Measurements from ENCODE around the genes VPS33B and FAM174B.

DNA sequence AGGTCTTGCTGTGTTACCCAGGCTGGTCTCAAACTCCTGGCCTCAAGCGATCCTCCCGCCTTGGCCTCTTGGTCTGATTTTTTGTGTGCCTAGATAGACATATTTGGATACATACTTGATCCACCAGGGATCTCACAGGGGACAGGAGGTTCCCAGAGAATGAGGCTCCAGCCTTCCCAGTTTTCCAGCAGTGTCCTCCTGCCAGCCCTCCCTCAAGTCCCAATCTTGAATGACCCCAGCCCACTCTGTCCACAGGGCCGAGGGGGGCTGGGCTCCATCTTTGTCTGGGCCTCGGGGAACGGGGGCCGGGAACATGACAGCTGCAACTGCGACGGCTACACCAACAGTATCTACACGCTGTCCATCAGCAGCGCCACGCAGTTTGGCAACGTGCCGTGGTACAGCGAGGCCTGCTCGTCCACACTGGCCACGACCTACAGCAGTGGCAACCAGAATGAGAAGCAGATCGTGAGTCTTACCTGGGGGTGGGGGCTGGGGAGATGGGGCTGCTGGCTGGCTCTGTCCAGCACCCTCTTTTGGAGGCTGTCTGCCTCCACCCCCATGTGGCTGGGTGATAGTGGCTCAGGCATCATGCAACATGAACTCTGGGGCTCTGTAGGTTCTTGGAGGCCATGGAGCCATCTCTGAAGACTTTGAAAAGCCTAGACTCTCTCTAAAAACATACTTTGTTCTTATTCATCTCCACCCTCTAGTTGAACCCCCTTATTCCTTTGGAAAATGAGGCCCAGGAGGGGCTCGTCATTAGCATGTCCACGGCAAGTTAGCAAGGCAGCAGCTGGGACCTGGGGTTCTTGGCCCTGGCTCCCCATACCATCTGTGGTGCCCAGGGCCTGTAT, 5.6 kb upstream of the FES start:
- PRO-cap: no peak

DNA sequence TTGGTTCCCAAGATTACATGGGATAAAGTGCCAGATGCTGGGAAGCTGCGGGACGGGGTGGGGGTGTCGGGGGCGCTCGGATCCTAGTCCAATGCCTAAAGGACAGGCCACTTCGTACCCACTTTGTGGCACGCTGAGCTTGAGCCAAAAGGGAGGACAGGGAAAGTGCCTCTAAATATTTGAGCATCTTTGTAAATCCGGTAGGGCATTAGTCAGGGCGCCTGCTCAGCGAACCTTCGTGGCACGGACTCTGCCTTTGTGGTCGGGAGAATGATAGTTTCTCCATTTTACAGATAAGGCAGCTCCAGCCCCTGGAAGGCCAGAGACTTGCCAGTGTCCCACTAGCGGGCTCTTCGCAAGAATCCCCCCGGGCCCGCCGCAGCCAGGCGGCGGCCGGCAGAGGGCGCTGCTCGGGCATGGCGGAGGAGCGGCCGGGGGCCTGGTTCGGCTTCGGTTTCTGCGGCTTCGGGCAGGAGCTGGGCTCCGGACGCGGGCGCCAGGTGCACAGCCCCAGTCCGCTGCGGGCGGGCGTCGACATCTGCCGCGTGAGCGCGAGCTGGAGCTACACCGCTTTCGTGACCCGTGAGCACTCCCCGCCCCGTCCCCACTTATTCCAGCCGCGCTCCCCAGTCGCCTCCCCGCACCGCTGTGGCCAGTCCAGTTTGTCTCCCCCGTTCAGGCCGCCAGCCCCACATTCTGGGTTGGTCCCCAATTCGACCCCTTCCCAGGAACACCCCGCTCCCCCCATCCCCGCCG, 1.8 kb downstream of the RCCD1 start:
- PRO-cap: no peak

- PRO-cap: no peak
Observed at GRCh38 chr15:90957840-90958189, 3.1 kb downstream of the RCCD1 start.

DNA sequence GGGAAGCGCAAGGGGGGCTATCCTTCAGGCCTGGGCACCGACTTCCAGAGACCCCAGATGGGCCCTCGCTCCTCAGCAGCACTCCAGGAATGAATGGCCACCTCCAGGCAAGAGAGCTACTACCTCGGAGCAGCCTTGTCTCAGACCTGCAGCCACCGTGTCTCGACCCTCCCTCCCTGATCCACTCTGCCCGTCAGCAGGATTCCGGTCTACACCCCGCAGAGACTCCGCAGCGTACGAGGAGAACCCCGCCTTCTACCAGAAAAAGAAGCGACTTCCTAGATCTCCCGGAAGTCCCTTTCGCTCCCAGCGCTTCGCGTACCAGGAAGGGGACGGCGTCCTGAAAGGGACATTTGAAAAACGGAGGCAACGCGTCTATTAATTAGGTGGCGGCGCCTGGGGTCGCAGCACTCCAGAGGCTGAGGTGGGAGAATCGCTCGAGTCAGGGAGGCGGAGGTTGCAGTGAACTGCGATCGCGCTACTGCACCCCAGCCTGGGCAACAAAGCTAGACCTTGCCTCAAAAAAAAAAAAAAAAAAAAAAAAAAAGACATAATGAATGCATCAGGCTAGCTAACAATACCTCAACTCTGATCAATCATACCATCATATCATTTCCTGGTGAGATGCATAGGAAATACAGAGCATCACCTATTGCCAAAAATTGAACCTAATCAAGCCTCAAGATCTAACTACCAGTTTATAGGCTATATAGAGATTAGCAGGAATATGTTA, at the start of gene VPS33B:
Gene VPS33B (minus strand): TSS at position 278 of the 733 bp plus-strand sequence.
- PRO-cap: bidirectional peak, plus-strand start at position 378 of the sequence, minus-strand start at position 257 of the sequence

DNA sequence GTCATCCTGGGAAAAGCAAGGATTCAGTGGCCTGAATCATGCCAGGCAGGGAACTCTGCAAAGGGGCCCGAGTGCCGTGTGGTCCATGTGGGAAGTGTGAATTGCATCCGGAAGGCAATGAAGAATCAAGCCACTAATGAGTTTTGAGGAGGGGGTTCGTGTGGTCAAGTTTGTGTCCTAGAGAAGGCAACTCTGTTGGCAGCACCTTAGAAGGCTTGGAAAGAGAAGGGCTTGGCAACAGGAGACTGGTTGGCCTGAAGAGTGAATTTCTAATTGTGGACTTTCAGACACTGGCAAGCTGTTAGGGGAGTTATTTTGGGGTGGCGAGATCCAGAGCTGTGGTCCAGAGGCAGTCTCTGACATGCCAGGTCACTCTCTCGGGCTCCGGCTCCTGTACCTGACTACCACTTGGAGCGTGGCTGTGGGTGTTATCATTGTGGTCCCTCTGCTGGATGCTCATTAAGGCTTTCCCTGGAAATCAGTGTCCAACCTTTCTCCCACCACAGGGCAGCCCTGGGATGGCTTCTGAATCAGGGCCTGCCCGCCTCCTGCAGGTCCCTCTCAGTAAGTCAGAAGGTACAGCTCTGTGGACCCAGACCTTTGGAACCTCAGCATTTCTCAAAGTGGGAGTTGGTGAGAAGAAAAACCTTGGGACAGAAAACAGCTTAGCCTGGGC, 209.0 kb downstream of the SLCO3A1 start:
- PRO-cap: no peak

DNA sequence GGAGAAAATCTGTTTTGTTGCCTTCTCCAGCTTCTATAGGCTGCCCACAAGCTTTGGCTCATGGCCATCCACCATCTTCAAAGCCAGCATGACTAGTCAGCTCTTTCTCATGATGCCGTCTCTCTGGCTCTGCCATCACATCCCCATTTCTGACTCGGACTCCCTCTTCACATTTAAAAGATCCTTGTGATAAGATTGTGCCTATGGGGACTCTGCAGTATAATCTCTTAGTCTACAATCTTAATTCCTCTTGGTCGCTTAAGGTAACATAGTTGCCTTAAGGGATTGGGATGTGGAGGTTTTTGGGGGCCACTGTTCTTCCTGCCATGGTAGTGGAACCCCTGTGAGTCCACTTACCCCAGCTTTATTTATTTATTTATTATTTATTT, 235.1 kb downstream of the SLCO3A1 start:
- PRO-cap: no peak

DNA sequence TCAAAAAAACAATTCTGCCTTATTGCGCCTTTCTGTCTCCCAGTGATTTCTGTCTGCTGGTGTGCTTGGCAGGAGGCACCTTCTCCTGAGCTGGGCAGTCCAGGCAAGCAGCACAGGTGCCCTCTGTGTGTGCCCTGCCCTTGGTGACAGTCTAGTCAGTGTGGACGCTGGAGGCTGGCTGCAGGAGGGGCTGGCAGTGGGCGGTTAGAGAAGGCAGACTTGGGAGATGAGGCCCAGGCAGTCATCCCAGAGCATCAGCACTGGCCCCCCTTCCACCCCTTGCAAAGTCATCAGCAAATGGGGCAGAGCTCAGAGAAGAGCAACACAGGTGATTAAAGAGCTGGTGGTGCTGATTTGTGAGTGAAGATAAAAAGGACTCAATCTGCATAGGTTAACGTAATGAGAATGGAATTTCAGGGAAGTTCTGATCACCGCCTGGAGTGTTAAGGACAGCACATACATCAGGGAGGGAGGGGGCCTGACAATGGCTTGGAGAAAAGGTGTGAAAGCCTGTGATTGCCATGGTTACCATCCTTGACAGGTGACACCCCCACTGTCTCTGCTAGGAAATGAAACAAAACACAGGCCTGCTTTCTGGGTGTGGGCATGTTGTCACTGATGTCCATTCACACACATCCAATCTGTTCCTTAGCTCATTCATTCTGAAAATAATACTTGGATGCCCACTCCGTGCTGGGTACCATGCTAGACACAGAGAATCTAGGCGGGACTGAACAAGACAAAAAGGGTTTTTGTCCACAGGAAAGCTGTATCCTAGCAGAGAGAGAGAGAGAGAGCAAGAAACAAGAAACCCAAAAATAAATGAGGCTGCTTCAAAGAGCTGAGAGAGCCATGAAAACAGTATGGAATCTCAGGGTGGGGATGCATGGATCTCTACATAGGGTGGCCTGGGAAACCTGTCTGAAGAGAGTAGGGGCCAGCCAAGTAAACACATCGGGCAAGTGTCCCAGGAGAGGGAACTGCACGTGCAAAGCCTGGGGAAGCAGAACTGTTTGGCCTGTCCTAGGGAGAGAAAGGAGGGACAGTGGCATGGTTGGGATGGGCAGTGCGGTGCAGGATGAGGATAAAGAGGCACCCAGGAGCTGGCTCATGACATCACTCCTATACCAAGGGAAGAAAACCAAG, 269.4 kb upstream of the ST8SIA2 start:
- PRO-cap: no peak

GRCh38 chr15:92595225-92595594, 60.4 kb downstream of the FAM174B start:
- PRO-cap: no peak

GRCh38 chr15:92614318-92614789, 41.2 kb downstream of the FAM174B start:
- PRO-cap: no peak

DNA sequence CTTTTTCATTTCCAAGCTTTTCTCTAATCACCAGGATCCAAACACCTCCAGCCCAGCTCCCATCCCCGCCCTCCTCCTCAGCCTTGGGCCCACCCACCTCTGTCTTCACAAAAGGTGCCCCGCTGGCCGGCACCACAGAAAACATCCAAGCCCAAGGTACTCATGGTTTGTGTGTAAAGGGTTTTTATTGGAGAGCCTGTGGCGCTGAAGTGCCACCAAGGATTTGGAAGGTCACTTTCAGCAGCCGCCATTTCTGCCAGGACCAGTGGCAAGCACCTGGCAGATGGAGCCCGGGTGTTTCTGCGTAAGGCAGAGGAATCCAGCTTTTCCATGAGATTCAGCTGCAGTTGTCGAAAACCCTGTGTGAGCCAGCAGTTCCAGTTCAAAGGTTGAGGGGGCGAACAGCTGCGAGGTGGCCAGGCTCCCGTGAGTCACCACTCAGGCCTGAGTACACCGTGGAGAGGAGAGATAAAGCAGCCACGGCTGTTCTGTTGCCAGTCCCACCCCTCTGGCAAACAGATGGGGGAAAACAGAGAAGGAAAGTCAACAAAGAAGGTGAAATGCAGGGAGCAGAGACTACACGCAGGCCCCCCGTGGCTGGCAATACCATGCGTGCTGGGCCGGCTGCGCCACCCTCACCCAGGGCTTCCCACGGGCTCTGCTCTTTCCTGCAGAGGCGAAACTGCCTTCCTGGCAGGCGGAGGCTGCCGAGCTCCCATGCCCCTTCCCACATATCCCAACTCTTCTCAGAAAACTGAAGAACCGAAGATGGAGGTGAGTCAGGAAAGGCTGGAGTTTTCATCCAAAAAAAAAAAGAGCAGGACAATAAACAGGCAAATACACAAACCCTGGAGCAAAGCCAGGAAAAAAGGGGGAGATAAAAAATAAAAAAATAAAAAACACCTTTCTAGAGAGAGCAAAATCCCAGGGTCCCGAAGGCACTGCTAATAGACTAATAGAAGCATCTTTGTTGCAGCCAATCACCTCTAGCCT, 38.0 kb downstream of the FAM174B start:
- PRO-cap: no peak

DNA sequence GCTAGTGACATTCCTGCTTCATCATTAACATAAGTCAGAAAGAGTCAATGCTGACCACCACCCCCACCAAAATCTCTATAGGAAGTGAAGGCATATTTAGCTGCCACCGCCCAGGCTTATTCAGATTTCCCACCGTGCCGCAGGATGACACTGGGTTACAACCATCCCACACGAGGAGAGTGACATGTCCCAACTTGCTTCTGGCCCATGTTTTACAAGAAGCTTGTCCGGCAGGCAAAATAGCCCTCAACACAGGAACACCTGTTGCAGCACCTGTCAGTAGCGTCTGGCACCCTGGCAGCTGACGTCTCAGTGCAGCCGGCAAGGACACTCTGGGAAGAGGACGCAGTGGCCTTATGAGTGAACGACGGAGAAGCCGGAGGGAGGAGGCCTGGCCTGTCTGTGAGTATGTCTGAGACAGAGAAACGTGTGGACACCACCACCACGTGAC, 32.2 kb downstream of the FAM174B start:
- PRO-cap: no peak

- PRO-cap: no peak
Observed at GRCh38 chr15:92648488-92648843, 7.1 kb downstream of the FAM174B start.

- PRO-cap: no peak
Observed at GRCh38 chr15:92654935-92656045, at the start of gene FAM174B. FAM174B (minus strand) TSS chr15:92655775.

GRCh38 chr15:92665099-92665960, 9.8 kb upstream of the FAM174B start:
- PRO-cap: no peak

GRCh38 chr15:92821509-92822197, 78.5 kb upstream of the CHD2 start:
- PRO-cap: no peak

GRCh38 chr15:92921218-92922306, 21.4 kb downstream of the CHD2 start:
- PRO-cap: no peak

DNA sequence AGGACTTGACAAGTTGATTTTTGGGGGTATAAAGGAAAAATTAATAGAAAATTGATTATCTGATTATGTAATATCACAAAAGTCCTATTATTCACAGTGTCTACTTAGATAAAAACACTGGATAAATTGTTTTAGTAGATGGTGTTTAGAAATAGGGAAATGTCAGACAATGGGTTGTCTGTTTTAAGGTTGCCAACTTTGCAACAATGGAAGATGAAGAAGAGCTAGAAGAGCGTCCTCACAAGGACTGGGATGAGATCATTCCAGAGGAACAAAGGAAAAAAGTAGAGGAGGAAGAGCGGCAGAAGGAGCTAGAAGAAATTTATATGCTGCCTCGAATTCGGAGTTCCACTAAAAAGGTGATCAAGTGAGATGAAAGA, 84.0 kb downstream of the CHD2 start:
- PRO-cap: no peak

GRCh38 chr15:93000254-93001015, 88.6 kb downstream of the RGMA start:
- PRO-cap: no peak

- PRO-cap: no peak
Observed at GRCh38 chr15:93029252-93030134, 59.5 kb downstream of the RGMA start.

DNA sequence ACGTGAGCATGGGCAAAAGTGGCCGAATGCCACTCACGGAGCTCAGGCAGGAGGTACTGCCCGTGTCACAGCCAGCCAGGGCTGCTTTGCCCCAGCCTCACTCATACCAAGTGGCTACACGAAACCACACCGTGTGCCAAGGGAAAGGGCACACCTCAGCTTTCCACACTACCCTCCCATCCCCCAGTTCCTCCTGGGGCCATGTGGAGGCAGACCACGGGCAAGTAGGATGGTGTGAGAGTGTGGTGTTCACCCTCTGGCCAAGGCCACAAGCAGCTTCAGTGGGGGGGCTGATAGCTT, 25.2 kb downstream of the RGMA start:
- PRO-cap: no peak